ENCODE results near the genes SCN3B, TBRG1, NRGN, CCDC15 and TMEM218.

DNA sequence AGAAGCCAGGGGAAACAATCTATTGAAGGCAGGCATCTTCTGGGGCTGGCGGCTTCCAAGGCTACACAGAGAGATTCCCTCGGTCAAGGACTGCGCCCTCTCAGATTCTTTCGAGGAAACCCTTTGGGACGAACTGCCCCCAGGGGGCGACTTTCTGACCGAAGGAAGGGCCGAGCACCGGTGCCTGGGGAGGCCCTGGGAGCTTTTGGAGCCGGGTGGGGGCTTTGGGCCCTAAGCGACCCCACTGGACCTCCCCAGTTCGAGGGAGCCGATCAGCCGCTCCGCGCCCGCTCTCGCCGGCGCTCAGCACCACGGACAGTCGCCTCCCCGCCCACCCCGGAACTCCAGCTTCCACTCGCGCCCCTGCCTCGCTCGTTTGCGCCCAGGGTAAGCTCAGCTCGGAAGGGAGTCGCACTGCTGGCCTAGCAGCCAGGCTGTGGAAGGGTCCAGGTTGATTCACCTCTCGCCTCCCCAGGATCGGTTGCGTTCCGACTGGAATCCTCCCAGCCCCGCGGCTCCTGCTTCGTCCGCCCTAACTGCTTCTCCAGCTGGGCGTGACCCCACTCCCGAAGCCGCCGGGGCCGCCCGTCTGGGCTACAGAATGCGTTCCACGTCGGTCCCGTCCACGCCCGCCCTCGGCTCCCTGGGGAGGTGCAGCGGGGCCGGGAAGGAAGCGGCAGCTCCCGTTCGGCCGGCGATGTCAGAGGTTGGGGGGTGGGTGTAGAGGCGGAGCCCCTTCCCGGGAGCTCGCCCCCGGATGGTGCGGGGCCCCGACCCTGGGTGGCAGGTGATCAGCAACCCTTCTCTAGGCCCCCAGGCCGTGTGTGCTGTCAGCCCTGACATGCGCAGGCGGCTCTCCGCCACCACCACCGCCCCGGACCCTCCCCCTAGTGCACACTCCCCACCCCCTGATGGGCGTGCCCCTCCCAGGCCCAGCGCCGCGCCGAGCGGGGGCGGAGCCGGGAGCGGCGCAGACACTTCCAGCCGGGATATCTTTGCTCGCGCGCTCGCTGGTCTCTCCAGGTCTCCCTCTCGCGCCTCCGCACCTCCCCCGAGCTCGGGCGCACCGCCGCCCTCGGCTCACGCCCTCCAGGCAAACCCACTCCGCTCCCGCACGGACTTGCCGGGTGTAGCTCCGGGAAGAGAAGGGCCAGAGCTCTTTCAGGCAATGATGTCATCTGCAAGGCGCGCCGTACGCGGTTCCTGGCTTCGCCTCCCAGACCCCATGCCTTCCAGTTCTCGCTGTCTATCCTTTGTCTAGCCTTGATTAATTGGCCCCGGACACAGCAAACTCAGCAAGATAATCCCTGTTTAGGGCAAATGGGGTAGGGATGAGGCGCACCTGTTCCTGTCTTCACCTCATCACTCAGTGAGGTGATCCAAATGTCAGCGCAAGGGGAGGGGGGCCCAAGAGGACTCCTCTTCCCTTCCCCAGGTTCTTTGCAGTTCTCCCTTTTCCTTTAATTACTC, at the start of gene SCN3B:
TSS of gene SCN3B (minus strand) at position 859 of the 1,470 bp plus-strand sequence.
- RRBS: 1% methylated on average over 34 of the region's 111 CpGs

DNA sequence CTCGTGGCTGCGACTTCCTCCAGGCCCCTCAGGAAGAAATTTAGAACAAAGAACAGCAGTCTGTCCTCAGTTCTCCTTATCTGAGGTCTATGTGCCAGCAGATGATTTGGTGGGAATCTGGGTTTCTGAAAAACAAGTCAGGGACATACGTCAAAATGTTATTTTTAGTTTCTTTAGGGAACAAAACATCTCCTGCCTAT, 8.1 kb downstream of the OR6M1 start:
- RRBS: no CpG with 5 or more reads among the region's 3 CpGs

GRCh38 chr11:124622586-124623543, at the start of gene TBRG1:
Gene TBRG1 (plus strand): TSS chr11:124622864.
- RRBS: 2% methylated on average over 26 of the region's 59 CpGs

DNA sequence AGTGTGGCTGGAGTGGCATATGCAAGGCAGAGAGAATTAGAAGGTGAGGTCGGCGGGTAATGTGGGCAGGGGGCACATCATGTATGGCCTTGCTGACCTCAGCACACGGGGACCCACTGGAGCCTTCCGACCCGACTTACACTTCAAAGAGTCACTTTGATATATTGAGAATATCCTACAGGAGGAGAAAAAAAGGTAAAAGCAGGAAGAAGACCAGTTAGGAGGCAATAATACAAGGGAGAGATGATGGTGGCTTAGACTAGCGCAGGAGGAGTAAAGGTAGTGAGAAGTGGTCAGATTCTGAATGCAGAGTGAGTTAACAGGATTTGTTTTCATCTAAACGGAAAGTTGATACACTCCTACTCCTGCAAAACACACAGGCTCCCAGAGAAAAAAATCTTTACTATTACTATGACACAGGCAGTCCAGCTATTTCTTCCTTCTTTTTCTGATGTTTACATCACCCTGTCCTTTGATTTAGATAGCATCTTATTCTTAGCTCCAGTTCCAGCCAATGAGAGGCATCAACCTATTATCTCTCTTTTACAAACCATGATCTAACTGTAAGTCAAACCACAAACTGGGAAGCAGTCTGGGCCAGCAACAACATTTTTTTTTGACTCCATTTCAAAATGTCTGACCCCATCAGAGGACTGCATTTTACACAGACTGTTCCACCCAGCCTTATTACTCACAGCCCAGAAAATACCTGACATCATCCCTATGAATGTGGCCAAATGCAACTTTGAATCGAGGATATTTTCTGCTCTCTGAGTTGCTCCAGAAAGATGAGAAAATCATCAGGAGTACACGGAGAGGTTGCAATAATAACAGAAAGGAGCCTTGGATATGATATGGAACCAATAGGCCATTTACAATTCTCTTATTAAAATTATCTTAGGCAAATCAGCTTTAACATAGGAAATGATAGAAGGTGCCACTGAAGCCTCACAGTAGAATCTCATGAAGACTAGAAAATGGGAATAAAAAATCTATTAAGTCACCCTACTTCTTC, 20.9 kb downstream of the TBRG1 start:
- RRBS: no CpG with 5 or more reads among the region's 9 CpGs

DNA sequence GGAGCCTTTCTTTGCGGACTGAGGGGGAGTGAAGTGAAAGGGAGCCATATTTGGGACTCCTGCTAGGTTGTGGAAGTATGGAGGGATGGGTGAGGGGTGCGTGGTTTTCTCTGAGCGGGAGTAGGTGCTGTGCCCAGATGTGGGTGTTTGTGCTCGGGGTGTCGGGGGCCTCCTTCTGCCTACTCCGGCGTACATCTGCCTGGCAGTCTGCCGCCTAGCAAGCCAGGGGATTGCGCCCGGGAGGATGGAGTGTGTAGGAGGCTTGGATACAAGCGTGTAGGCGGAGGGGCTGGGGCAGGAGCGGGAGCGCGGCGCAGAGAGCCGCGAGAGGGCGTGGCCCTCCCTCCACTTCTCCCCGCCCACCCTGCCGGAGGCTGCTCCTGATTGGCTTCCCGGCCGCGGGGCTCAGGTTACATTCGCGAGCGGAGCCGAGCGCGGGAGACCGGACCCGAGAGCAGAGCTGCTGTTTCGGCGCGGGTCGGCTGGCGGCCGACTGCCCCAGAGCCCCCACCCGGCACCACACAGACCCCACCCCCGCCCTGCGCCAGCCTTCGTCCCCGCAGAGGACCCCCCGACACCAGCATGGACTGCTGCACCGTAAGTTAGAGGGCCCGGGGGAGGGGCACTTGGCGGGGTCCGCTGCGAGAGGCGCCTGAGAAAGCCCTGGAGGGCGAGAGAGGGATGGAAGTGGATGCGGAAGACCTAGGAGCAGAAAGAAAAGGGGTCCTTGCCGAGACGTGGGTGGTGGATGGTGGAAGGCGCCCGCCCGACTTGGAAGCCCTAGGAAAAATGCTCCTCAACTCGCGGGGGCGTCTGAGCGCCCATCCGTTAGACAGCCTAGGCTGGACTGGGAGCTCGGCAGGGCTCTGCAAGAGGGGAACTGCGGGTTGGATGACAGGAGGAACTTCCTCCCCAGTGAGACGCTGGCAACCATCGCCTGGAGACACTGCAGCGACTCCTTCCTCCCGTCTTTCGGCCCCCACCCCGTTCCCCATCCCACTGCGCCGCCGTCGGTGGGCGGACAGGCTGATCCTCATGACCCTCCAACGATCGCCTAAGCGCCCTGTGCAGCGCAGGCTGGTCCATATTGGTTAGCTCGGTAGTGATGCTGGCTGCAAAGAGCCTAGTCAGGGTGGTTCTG, at the start of gene NRGN:
TSS of gene NRGN (plus strand) at position 440 of the 1,141 bp plus-strand sequence.
- RRBS: 1% methylated on average over 27 of the region's 80 CpGs

DNA sequence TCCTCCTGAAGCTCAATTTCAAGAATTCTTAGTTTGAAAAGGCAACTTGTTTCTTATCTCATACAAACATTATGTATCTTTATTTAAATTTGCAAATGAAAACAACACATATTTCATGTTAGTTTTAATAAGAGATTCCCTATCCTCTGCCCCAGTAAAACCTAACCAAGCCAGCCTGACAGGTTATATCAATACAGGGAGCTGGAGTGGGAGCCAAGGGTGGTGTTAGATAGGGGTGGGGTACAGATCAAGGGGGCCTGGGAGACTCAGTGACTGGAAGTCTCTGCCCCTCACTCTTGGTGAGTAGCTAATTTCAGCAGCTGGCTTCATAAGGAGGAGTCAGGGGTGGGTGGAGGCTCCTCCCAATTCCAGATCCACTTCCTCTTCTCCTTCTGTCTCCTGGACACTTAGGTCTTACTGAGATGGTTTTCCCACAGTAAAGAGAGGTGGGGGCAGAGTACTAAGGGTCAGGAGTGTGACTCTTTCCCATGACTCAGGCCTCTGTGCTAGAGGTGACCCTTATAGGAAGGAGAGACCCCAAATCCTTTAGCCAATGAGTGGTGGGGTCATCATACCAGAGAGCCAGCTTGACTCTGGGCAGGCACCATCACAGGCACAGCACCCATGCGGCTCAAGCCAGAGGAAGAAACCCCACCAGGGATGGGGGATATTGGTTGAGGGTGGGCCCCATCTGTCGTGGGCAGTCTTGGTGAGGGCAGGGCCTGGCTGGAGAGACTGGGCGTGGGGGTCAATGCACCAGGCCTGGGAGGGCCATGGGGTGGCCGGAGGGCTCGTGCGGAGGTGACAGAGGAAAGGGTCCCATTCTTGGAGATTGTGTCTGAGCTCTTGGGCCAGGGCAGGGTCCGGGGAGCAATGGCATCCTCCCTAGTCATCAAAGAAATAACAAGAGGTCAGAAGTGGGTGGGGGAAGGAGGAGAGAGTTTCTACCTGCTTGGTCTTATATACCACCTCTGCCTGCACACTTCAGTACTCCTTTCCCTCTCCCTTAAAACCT, 1.3 kb upstream of the VSIG2 start:
- RRBS: 96% methylated on average over 4 of the region's 7 CpGs

- RRBS: no CpG with 5 or more reads among the region's 3 CpGs
Measured at GRCh38 chr11:124792276-124792763, 7.9 kb downstream of the MSANTD2 start.

DNA sequence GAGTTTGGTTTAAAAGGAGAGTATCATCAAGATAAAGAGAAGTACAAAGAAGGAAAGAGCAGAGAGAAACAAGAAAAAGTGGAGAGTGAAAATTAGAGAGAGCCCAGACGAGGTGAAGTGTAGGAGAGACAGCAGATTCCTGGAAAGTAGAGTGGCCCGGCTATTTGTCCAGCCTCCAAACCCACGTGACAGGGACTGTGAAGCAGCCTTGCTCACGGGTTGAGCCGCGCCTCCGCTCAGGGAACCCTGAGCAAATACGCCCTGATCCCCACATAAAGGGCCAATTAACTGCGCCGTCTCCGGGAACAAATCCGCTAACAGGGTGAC, 2.2 kb upstream of the ROBO3 start:
- RRBS: 2% methylated on average over 2 of the region's 12 CpGs

- RRBS: 1% methylated on average over 13 of the region's 53 CpGs
Measured at GRCh38 chr11:124953802-124954634, at the start of gene CCDC15. Gene CCDC15 (plus strand): TSS chr11:124954202.

DNA sequence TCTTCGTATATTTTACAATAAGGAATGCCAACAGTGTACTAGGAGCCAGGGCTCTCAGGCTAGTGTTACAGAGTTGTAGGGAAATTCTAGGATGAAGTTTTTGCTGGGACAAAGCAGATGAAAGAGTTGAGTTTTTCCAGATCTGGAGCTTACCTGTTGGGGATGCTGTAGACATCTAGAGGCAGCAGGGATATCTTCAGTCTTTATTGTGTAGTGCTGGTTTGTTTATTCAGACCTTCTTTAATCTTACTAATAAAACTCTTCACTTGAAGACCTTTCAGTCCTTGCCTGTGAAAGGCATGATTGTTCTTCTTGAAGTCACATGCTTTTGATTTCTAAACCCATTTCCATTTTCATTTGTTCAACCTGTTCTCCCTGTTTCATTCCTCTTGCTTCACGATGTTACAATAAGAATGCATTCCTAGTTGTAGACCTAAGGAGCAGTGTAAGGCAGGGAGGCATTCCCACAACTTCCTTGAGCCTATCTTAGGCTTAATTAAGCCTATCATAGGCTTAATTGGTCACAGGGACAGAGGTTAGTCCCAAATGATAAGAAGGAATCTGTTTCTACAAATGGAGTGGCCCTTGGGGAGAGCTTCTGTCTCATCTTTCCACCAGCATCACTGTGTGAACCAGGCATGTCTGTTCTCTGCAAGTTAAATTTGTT, 7.8 kb upstream of the SLC37A2 start:
- RRBS: no CpG with 5 or more reads among the region's 2 CpGs

GRCh38 chr11:125111000-125112337, at the start of gene TMEM218:
Gene TMEM218 (minus strand): TSS chr11:125111626.
- RRBS: 59% methylated on average over 3 of the region's 64 CpGs

- RRBS: 63% methylated on average over 4 of the region's 26 CpGs
Measured at GRCh38 chr11:125169923-125171209, 5.8 kb downstream of the PKNOX2 start.

DNA sequence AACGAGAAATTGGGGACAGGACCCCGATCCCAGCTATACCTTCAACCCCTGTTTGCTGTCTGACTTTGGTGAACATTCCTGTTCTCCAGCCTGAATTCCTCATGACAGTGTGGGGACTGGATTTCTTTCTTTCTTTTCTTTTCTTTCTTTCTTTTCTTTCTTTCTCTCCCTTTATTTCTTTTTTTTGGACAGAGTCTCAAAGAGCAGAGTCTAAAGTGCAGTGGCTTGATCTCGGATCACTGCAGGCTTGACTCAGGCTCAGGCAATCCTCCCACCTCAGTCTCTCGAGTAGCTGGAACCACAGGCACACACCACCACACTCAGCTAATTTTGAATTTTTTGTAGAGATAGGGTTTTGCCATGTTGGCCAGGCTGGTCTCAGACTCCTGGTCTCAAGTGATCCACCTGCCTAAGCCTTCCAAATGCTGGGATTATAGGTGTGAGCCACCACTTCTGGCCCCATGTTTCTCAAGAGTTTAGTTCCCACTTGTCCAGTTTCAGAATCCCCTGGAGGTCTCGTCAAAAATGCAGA, 63.1 kb downstream of the RPUSD4 start:
- RRBS: no CpG with 5 or more reads among the region's 5 CpGs

DNA sequence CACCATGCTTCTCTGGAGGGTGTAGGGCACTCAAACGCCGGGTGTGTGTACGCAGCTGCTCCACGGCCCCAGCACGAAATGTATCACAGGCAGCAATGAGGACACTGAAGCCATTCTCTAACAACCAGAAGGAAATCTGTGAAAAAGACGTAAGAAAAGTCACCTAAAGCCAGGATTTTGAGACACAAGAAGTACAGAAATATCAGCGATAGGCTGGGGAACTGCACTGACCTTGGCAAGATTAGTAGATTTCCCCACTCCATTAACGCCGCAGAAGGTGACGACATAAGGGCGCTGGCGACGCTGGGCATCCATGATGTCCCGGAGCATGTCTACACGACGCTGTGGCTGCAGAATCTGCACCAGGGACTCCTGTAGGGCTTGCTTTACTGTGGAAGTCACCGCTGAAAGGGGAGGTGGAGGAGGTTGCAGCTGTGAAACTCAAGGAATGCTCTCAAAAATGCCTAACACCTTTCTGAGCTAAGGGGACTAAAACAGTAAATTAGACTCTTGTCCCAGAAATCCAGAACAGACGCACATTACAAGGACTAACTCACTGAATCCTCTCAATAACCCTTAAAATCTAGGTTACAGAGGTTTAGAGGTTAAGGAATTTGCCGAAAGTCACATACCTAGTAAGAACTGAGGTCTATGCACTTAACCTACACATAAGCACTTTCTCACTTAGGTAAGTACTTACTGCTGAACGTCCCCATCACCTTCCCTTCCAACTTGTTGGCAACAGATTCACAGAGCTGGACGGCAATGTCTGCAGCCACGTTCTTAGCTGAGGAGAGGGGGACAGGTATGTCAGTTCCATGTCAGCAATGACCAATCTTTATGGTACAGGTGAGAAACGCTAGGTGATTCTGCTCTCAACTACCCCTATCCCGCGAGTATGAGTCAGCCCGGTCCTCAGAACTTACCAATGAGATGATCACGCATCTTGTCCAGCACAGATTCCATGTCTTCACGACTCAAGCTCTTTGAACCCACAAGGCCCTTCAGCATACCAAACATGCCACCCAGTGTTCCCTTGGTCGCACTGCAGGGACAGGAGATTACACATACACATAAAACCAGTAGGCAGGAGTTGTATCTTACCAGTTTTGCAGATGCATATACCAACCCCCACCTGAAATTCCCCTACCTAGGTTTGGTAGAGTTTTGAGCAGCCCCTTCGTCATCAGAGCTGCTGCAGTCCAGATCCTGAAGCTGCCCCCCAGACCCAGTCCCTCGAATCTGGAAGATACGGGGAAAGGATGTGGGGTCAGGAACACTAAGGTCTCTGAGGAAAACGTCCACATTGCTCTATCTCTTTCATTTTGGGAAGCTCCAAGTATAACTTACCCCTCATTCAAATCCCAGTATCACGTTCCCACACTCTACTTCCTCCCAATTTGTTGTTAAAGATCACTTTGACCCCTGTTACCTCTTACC, 3.1 kb downstream of the SRPRA start:
- RRBS: no CpG with 5 or more reads among the region's 34 CpGs

DNA sequence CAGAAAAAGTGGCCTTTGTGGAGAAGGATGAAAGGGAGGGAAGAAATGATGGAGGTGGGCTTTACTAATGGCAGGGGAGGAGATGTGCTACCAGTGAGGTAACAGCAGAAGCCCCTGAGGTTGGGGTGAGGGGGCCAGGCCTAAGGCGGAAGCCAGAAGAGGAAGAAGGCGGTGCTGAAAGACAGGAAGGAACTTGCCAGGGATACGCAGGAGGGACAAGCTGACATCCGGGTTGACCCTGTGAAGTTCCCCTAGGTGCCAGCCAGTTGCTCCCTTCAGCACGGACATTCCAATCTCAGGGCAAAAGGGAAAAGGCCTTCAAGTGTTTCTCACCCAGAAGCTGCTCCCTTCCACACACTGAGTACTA, 2.3 kb upstream of the TIRAP start:
- RRBS: no CpG with 5 or more reads among the region's 5 CpGs

- RRBS: no CpG with 5 or more reads among the region's 2 CpGs
Measured at GRCh38 chr11:126353129-126353656, 2.3 kb upstream of the ST3GAL4 start.

DNA sequence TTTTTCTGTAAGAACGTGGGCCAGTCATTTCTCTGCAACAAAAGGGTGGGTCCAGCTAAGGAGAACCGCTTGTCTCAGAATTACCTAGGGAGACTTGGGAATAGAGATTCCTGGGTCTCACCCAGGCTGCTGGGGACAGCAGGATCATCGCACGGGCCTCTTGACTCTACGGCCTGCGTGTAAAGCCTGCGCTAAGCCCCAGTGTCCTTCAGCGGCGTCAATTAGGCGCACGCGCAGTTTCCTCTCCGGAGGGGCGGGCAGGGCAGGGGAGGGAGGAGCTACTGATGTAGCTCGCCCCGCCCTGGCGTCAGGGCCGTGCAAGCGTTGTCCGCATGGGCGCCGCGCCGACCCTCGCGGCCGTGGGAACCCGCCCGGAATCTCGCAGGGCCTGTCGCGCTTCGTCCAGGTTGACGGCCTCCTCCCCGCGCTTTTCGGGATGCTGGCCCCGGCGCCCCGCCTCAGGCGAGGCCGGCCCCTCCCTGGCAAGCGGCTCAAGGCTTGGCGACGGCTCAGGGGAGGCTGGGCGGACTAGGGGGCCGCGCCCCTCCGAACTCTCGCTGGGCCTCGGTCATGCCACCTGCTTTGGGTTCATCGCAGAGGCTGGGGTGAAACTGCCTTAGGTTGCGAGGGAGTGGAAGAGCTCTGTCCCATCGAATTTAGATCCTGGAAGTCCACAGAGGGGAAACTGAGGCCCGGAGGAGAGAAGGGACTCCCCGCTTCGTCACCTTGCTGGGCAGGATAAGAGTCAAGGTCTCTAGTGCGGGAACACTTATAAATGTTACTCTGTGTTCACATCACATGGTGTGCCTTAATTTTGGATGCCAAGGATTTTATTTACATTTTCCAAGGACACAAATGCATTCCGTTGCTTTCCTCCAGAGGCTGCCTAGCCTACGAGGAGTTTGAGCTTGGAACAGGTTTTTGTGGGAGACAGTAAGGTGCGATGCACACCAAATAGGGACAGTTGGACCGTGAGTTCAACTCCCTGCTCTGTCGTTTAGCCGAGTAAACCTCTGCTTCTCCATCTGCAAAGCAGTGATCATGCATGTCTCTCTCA, 61.3 kb downstream of the ST3GAL4 start:
- RRBS: no CpG with 5 or more reads among the region's 64 CpGs

DNA sequence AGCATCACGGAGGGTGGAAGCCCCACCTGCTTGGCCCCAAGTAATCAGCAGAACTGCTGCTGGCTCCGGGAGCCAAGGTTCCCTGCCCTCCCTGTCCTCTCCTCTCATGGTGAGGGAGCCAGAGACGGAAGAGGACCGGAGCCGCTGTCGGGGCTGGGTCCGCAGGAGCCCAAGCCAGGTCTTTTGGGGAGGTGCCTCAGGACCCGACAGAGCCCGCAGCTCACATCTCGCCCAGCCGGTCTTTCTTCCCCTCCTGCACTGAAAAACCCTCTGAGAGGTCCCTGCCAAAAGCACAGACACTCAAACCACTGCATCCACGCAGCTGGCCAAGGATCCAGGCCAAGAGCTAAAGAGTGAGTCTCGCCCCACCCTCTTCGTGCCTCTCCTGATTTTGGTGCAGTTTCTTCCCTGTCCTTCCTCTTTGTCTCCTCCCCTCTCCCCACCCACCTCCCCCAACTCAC, 97.2 kb downstream of the ST3GAL4 start:
- RRBS: 4% methylated on average over 10 of the region's 14 CpGs

- RRBS: 87% methylated on average over 4 of the region's 13 CpGs
Measured at GRCh38 chr11:126474927-126475503, 119.5 kb downstream of the ST3GAL4 start.